ENCODE results near the gene DLX3.

GRCh38 chr17:49208851-49209880, 1.2 kb downstream of the GNGT2 start:
- RRBS: no CpG with 5 or more reads among the region's 16 CpGs

DNA sequence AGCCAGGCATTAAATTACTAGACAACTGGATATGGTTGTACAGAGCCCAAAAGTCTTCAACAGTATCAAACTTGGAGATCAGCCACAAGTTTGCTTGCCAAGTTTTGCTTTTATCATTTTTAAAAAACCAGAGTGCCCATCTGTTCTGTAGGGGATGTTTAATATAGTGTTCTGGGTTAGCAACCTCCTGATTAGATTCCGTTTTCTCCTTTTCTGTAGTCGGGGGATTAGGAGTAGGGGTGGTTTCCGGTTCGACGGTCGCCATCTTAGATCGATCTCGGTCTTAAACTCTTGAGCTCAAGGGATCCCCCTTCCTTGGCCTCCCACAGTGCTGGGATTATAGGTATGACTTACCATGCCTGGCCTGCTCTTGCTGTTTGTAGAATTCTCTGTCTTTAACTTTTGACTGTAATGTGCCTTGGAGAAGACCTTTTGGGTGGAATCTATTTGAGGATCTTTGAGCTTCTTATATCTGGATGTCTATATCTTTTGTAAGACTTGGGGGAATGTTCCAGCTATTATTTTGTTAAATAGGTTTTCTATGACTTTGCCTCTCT, 10.1 kb upstream of the PHB1 start:
- RRBS: no CpG with 5 or more reads among the region's 8 CpGs

DNA sequence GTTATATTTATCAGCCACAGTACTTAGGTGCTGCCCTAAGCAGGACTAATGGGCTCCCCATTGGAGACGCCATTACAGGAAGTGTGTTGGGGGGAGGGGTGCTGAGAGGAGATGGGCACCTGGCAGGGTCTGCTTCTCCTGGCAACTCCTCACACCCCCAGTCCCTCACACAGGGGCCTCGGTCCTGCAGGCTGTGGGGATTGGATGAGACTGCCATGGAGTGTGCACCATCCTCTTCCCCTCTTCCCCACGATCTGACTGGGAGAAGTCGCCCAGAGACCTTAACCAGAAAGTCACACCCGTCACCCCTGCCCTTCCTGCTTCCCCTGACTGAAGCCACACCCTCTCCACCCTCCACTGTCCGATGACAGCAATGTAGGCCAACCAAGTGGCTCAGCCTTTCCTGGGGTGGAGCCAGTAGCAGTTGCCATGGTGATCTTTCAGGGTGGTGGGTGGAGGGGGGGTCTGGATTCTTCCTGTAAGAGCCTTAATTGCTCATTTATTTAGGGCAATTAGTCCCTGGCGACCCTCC, 37.4 kb upstream of the PHB1 start:
- RRBS: no CpG with 5 or more reads among the region's 7 CpGs

DNA sequence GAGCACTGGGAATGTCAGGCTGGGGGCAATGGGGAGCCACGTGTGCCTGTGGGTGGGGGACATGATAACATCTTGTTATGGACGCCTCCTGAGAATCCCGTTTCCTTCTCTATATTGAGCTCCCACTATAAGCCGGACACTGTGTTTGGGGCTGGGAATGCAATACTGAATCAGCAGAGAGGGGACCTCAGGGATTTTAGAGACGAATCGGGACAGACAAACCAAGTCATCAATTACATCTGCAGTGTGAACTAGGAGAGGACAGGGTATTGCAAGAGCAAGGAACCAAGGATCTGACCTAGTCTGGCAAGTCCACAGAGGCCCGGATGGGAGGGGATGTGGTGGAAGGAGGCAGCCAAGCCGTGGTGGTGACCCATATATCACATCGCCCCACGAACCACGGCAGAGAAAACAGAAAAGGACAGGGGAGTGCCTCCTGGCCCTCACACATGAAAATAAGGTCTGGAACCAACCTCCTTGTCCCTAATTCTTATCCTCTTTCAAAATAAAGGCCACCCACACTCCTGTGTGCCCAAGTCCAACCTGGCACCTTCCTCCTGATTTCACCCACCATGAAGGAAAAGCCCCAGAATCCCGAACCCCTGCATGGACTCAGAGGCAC, 28.1 kb upstream of the NXPH3 start:
- RRBS: no CpG with 5 or more reads among the region's 12 CpGs

GRCh38 chr17:49577576-49578006, 1.9 kb downstream of the NXPH3 start:
- RRBS: 100% methylated on average over 1 of the region's 6 CpGs

DNA sequence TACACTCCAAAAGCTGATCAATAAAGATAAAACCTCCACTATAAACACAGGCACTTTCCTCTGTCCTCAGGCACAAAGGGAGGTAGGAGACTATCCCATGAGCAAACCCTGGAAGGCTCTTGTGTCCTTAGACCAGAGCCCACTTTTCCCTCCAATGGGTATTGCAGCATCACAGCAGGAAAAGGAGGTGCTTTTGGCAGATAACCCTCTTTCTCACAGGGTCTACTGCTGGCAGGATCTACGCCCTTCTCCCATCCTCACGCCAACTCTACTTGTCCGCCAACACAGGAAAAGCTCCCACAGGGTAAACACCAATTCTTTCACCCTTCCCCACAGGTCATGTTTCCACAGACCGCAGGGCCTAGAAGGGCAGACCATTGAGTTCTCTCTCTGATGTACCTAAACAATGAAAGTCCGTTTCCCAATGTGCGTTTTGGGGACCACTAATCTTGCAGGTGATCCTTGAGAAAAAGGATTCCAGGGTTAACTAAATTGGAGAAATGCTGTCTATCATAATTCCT, 28.8 kb downstream of the NXPH3 start:
- RRBS: no CpG with 5 or more reads among the region's 6 CpGs

GRCh38 chr17:49687879-49688570, 10.1 kb upstream of the SPOP start:
- RRBS: no CpG with 5 or more reads among the region's 11 CpGs

DNA sequence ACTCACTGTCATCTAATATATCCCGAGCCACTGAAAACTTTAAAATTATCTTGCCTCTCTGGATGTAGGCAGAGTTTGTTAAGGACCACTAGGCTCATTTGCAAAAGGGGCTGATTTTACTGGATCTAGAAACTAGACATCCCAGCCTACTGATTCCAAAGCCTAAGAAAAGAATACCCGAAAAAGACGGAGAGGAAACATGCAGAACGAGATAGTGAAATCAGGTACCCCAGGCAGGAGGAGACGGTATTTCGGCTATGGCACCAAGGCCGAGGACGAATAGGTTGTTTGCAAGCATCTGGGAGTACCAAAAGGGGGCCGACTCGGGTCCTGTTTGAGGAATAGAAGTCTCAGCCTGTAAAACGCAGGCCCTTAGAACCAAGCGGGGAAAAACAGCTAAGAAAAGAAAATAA, 643 bp downstream of the SLC35B1 start:
- RRBS: no CpG with 5 or more reads among the region's 12 CpGs

DNA sequence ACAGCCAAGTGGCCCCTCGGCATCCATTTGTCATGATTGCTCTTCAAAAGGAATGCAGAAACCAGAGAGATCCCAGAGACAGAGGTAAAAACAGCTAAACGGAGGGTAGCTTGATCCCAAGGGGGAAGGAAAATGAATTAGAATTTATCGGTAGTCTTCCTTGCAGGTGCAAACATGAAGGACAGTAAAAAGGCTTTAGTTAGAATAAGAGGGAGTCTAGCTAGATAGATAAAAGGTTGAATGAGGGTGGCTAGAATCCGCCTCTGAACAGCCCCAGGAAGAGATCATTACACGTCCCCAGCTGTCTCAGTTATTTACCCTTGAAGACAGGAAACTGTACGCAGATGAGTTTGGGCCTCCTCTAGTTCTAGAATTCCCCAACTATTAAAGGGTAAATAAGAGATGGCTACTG, 17.3 kb downstream of the FAM117A start:
- RRBS: no CpG with 5 or more reads among the region's 6 CpGs

- RRBS: 17% methylated on average over 45 of the region's 94 CpGs
Observed at GRCh38 chr17:49993170-49994061, 1.6 kb downstream of the DLX3 start.

- RRBS: 86% methylated on average over 11 of the region's 56 CpGs
Observed at GRCh38 chr17:49994490-49995458, at the start of gene DLX3. TSS of gene DLX3 (minus strand) at chr17:49995224.

DNA sequence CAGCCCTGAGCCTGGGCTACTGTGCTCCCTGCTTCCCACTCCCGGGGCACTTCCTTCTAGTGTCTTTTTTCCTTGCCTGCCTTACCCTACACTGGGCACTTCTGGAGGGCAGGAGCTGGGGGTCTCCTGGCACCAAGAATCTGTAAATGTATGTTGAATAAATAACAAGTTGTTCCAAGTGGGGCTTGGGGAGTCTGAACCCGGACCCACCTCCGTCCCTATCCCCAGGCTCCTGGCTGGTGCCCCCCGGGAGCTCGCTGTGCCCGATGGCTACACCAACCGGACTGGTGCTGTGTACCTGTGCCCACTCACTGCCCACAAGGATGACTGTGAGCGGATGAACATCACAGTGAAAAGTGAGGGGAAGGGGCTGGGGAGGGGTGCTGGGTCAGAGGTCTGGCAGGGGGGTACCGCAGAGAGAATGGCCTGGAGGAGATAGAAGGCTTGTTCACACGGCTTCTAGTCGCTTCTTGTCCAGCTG, 8.0 kb downstream of the ITGA3 start:
- RRBS: 91% methylated on average over 3 of the region's 11 CpGs

DNA sequence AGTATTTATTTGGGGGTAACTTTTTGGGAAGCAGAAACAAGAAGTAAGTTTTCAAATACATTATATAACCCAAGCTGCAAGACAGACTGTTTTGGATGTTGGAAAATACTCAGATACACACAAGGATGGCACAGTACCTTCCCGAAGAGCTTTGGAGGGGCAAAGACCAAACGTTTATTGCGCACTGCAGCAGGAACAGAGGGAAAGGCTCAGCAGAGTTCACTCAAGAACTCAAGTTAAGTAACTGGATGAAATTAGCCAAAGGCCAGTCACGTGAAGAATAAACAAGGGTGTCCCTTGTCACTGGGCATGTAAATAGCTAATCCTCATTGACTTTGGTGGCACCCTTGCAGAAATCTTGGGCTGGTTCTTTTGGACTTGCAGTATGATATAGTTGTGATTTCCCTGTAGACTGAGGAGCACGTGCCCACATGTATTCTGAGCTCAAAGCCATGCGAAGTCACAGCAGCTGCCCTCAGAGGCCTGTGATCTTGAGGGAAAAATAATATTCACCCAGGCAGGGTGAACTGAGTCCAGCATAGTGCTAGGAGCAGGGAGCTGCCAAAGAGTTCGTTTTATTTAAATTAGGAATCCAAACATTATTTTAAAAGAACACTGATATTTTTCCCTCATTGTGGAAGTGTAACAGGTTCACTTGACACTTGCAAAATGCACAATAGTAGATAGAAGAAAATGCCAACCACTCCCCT, 2.9 kb downstream of the PDK2 start:
- RRBS: no CpG with 5 or more reads among the region's 7 CpGs

DNA sequence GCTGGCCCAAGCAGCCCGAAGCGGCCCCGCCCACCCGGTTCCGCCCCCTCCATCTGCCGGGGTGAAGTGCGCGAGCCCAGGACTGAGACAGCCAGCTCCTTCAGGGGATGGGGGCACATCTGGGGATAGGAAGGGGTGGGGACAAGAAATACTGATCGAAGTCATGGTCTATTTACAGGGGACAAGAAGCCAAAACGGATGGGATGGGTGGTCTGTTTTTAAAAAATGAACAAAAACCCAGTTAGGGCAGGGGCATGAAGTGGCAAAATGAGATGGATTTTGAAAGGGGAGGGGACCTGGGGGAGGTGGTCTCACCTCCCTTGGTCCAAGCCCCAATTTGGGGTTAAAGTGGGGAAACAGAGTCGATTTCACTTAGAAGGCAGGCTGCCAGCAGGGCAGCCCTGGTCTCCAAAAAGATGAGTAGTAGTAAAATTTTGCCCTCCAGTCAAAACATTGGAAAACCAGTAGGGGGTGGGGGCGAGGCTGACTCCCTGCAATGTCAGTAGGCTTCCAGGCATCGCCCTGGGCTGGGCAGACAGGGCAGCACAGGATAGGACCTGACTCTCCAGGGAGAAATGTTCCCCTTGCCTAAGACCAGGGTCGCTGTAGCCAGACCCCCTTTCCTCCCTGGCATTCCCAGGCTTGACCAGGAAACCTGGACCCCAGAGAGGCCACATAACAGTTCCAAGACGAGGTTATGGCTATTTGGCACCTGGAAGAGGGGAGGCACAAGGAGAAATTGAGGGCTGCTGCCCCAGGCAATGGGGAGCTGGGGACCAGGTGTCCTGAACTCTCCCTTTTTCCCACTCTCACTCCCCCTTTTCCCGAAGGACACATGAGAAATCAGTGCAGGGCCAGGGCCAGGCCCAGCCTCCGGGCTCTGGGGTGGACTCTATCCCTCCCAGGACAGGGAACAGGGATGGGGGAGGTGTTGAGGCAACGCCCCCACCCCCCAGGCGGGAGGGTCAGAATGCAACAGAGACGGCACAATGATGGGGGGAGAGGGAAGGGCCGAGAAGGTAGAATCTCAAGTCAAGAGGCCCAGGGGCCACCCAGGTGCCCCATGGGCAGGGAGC, 4.2 kb upstream of the SAMD14 start:
- RRBS: 87% methylated on average over 4 of the region's 21 CpGs

GRCh38 chr17:50146504-50147272, 3.8 kb downstream of the PPP1R9B start:
- RRBS: 92% methylated on average over 1 of the region's 12 CpGs

DNA sequence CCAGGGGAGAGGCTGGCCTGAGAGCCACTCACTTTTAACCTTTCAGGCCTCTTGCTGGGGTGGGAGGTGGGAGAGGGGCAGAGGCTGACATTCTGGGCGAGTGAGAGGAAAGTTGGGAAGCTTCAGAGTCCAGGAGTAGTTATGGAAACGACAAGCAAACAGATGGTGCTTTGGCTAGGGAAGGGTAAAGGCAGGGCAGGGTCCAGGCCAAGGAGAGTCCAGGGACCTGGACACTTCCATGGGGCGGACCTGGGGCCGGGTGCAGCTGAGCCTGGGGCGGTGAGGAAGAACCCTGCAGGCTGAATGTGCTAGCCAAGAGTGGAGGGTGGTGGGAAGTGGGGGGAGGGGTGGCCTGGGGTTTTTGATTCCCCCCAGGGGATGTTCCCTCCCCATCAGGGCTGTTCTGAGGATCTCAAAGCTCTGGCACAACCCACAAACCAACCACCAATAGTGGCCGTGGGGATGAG, 2.7 kb downstream of the PPP1R9B start:
- RRBS: no CpG with 5 or more reads among the region's 6 CpGs

DNA sequence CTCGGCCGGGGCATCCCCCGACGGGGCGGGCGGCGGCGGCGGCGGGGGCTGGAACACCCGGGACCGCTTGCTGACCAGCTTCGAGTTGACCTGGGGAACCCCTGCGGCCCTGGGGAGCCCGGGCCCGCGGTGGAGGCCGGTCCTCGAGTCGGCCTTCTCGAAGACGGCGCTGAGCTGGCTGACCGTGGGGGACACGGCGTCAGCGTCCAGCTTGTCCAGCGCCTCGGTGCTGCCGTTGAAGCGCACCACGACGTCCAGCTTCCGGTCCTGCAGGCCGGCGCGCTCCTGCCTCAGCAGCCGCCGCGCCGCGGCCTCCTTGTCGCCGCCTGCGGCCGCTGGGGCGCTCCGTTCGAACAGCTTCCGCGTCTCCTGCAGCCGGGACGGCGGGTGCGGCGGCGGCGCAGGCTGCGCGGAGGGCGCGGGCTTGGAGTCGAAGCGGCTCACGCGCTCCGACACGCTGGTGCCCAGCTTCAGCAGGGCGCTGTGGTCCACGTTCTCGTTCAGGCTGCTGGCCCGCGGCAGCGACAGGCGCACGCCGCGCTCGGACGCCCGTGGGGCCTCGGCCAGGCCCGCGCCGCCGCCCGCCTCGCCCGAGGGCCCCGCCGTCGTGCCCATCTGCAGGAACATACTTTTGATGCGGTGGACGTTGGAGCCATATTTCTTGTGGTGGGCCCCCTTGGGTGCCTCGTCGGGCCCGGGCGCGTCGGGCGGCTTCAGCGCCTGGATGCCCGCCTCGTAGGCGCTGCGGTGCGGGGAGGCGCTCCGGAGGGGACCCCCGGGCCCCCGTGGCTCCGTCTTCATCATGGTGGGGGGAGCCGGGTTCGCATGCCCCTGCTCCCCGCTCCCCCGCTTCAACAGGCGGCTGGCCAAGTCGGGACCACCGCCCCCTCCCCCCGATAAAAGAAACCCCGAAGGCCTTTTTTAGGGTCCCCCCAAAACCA, 497 bp downstream of the PPP1R9B start:
- RRBS: 4% methylated on average over 56 of the region's 121 CpGs

GRCh38 chr17:50161328-50162173, 4.3 kb upstream of the SGCA start:
- RRBS: 1% methylated on average over 13 of the region's 56 CpGs

- RRBS: 91% methylated on average over 8 of the region's 29 CpGs
Observed at GRCh38 chr17:50186229-50187396, 14.8 kb downstream of the COL1A1 start.

Data from HTR-8/SVneo (cell line).